Bronchial lymph node (tissue), 1 donor: ENCODE measurements around the gene NDUFA13.

DNA sequence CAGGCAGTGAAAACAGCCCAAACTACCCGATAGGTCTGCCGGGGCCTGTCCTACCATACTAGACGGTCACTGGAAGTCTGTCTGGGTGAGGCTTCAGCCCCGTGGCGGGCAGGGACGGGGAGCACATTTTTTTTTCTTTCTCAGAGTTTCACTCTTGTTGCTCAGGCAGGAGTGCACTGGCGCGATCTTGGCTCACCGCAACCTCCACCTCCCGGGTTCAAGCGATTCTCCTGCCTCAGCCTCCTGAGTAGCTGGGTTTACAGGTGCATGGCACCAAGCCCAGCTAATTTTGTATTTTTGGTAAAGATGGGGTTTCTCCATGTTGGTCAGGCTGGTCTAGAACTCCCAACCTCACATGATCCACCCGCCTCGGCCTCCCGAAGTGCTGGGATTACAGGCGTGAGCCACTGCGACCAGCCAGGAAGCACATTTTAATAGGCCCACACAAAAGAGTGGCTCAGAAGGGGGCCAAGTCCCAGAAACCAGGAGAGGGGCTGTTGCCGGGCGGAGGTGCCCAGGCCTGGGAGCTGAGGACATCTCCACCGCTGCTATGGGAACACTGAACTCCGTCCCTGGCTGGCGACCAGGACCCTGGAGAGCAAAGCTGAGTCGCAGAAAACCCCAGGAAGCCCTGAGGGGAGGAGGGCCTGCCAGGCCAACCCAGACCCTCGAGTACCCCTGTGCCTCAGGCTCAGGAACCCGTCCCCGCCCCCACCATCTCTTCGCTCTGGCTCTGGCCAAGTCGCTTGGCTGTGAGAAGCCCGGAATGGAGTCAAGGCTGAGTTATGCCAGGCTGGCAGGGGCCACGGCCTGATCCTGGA lies 8.1 kb upstream of the CERS1 start:
- PRO-cap, result no peak

DNA sequence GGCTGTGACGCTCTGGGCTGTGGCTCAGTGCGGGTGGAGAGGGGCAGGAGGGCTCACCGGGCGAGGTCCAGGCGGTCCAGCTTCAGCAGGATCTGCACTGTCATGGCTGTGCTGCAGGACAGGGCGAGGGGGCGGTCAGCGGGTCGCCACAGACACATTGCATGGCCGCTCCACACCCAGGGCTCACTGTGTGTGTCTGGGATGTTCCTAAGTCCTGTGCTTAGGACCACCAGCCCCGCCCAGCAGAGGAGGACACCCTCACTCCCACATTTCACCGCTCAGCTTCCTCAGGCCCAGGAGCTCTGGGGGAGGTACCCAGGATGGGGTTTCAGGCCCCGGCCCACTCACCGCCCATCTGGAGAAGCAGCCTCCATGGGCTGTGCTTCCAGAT lies 9.6 kb upstream of the CERS1 start:
- PRO-cap, result no peak

- PRO-cap, result no peak
Observed at GRCh38 chr19:19039862-19040420, 6.5 kb downstream of the ARMC6 start.

- PRO-cap, result no peak
Observed at GRCh38 chr19:19059133-19059914, 4.5 kb upstream of the SLC25A42 start.

DNA sequence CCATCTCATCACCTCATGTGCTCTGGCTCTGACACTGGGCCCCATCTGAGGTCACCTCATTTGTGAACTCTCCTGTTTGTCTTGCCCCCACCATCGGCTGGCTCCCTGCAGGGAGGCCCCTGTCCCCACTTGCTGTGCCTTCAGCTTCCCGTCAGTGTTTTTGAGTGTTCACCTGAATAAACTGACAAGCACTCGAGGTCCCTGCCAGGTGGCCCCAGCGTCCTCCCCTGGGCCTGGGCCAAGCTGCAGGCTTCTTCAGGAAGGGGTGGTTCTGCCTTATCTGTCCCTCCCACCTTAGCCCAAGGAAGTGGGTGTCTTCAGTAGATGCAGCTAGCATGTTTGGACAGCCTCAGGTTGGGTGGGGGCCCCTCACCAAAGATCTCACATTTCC lies 3.8 kb upstream of the SLC25A42 start:
- PRO-cap, result no peak

GRCh38 chr19:19065409-19065827 lies 1.6 kb downstream of the SLC25A42 start:
- PRO-cap, result bidirectional peak, plus-strand start at chr19:19065595, minus-strand start at chr19:19065506

DNA sequence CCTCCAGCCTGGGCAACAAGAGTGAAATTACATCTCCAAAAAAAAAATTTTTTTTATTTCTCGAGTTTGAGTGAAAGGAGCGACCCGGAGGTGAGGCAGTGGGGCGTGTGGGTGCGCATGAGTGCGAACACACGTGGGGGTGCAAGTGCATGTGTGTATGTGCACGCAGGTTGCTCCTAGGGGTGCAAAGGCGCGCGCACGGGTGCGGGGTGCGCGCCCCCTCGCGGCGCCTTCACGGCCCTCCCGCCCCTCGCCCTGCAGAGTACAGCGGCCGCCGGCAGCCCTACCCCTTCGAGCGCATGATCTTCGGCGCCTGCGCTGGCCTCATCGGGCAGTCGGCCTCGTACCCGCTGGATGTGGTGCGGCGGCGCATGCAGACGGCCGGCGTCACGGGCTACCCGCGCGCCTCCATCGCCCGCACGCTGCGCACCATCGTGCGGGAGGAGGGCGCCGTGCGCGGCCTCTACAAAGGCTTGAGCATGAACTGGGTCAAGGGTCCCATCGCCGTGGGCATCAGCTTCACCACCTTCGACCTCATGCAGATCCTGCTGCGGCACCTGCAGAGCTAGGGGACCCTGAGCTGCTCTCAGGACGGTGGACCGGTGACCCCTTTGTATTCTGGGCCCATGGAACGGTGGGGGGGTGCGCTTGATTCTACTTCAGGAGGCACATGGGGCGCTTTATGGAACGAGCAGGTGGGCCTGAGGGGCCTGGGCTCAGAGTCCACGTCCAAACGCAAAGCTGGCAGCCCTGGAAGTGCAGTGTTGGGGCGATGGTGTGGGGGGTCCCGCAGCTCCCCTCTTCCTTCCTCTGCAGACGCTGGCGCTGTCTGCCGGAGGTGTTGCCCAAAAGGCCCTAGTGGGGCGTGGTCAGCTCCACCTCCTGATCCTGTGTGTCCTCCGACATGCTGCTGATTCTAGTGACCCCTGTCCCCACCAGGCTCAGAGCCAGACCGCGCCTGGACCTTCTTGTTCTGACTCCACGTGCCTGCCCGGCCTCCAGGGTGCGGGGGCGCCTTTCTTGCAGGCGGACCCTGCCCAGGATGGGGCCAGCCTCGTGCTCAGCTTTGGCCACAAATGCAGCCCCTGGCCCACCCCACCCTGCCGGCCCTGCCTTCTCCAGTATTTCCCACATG lies 27.6 kb downstream of the TMEM161A start:
- PRO-cap, result no peak

DNA sequence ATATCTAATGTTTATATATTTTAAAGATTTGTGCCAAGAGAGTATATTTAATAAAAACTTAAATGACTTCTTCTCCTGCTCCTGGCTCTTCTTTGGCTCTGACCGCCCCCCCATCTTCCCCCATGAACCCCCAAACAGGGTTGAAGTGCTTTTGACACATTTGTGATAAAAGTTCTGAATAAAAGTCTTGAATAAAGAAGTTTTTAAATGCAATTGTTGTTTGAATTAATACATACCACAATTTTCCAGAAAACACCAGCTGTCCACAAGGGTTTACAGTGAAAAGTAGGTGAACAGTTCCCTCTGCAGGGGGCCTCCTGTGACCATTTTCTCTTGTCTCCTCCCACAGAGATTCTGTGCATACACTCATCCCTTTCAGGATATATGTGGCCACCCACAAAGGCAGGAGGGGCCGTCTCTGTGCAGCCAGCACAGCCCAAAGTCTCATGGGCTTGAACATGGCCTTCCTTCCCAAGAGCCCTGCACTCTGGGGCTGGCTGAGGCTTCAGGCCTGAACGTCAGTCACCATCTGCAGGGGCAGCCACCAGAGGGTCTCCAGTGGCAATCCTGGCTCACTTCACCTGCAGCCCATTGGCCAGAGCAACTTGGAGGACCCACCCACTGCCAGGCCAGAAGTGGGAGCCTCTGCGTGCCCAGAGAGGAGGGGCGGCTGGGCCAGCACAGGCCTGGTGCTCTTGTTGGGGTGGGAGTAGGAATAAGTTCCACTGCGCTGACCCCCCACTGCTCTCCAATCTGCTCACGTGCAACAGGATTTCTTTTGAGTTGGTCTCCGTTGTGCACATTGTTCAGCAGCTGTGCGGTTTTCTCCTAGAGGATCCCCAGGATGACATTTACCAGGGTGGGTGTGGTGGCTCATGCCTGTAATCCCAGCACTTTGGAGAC lies 25.2 kb downstream of the TMEM161A start:
- PRO-cap, result no peak

- PRO-cap, result no peak
Observed at GRCh38 chr19:19119940-19121087, 18.0 kb downstream of the TMEM161A start.

DNA sequence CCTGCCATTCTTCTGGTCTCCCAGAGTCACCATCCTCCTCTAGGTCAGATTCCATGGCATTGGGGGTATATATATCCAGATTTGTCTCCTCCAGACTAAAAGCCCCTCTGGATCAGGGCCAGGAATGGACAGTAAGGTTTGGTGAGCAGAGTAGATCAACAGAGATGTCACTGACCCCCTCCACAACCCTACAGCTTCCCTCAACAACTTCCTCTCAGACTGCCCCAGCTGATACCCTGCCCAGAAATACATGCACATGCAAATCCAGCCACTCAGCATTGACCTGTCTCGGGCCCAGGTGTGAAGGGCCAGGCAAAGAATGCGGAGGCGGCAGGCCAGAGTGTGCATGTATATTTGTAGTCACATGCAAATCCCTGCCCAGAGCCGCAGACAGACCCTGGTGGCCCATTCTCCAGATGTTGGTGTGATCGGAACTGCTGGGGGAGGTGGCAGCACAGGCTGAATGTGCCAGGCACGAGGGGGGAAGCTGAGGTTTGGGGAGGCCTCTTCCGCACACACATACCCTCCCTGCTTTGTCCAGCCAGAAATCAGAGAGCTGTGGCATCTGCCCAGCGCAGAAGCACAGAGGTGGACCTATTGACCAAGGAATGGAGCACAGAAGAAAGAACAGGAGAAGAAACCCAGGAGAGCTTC lies 14.6 kb downstream of the MEF2B start:
- PRO-cap, result bidirectional peak, plus-strand start at position 419 of the sequence, minus-strand start at position 221 of the sequence

GRCh38 chr19:19167375-19167858 lies 2.6 kb downstream of the MEF2B start:
- PRO-cap, result unidirectional peak, plus-strand start at chr19:19167700

GRCh38 chr19:19271802-19272261 lies 1.3 kb downstream of the TM6SF2 start:
- PRO-cap, result no peak

GRCh38 chr19:19296893-19297718 lies 23.2 kb downstream of the SUGP1 start:
- PRO-cap, result no peak

DNA sequence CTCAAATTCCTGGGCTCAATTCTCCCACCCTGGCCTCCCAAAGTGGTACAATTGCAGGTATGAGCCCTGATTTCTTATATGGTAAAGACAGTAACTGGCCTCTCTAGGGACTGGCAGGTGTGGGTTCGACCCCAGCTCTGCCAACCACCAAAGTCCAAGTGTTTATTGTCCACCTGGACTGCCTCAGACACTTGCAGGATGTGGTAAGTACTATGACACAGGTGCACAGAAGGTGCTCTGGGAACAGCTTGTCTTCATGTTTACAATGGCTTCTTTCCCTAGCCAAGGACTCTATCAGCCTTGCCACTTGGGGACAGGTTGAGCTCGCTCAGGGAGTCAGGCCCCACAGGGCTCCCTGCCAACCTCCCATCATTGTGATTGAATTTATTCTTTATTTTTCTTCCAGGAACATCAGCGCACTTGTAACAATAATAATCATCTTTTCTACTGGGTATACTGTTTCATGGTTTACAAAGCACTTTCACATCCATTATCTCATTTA lies 24.5 kb upstream of the GATAD2A start:
- PRO-cap, result no peak

GRCh38 chr19:19403045-19403917 lies 2.2 kb upstream of the GATAD2A start:
- PRO-cap, result no peak

DNA sequence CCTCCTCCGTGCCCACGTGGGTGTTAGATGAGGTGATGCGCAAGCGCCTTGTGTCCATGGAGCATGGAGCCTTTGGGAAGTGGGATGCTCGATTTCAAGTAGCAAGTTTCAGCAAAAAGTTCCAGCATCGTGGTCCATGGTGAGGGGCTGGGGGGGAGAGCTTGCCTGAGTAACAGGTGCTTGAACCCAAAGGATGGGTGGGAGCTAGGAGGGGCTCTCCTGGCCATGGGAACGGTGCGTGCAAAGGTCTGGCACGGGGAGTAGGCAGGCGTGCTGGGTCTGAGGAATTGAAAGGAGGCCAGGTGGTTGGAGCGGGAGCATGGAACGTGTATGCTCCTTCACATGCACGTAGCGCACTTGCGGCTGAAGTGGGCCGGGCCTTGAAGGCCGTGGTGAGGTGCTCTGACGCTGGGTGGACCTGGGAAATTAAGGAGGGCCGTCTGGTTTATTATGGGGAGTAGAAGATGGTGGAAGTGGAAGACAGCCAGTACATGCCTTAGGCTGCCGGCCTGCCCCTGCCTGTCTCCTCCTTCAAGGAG lies 23.7 kb downstream of the GATAD2A start:
- PRO-cap, result no peak

GRCh38 chr19:19490203-19490871 lies 25.0 kb downstream of the TSSK6 start:
- PRO-cap, result no peak

DNA sequence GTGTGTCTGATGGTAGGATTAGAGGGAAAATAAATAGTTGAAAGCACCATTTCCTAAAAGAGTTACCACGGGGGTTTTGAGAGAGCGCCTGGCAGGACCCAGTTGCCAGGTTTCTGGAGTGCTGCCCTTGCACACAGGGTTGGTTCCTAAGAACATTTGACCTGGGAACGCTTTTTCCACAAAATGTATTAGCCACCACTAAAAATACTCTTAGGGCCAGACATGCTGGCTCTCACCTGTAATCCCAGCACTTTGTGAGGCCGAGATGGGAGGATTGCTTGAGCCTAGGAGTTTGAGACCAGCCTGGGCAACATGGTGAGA lies 11.7 kb downstream of the TSSK6 start:
- PRO-cap, result no peak

GRCh38 chr19:19507601-19508711 lies 7.4 kb downstream of the TSSK6 start:
- PRO-cap, result no peak

DNA sequence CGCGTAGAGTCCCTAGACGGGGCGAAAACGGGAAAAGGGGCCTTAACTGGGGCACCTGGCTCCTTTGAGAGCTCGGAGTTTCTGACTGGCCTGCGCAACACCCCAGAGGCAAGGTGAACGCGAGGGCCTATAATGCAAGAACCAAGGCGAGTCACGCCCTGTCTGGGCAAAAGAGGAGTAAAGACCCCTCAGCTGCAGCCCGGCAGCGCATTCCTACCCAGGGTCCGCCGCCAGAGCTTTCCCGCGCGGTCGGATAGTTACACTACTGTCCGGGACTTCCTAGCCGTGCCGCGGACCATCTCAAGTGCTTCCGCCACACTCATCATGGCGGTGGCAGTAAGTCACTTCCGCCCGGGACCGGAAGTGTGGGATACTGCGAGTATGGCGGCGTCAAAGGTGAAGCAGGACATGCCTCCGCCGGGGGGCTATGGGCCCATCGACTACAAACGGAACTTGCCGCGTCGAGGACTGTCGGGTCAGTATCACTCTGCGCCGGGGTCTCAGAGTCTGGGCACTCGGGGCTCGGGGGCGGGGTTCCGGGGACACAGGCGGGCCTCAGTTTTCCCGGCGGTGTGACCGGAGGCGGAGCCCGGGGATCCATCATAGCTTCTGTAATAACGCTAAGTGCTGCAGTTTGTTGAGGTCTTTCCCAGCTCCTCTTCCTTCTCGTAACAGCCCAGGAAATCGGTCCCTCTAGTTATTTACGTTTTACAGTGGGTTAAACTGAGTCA lies at the start of gene NDUFA13:
TSS of gene NDUFA13 (plus strand) at position 368 of the 731 bp plus-strand sequence.
- PRO-cap, result bidirectional peak, plus-strand start at position 390 of the sequence, minus-strand start at position 306 of the sequence